ENCODE measurements around a stretch of chr14.

GRCh38 chr14:68230901-68231323 is 411.3 kb downstream of the RAD51B start:
- PRO-cap, result no peak

GRCh38 chr14:68246306-68247020 is 426.9 kb downstream of the RAD51B start:
- PRO-cap, result no peak

DNA sequence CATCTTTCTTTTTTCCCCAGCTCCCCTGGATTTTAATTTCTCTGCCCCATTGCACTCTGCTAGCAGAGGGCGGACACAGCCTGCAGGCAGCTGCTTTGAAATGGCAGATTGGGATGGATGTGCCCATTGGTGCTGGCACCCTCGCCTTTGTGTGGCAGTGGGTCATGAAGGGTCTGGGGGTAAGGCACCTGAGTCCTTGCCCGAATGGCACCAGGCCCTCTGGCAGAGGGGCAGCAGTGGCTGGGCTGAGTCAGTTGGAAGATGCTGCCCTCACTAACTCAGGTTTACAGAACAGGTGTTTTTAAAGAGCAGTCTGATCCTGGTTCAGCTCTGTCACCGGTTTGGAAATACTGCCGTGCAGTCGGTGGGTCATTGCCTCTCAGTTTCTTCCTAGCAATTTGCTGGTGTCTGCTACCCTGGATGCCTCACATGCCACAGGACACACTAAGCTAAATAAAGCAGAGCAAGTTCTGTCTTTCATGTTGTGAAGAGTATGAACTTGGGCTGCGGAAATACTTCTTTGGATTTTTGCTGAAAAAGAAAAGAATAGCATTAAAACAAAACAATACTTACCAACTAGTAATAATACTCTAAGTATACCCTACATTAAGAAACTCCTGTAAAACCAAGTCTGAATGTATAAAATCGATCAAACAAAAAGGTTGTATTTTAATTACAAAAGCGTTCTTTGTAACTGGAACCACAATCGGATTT is 429.4 kb downstream of the RAD51B start:
- PRO-cap, result no peak

GRCh38 chr14:68268018-68268561 is 448.5 kb downstream of the RAD51B start:
- PRO-cap, result no peak

- PRO-cap, result no peak
Measured at GRCh38 chr14:68385004-68385220, 408.0 kb downstream of the ZFP36L1 start.

GRCh38 chr14:68420224-68420654 is 372.6 kb downstream of the ZFP36L1 start:
- PRO-cap, result no peak

DNA sequence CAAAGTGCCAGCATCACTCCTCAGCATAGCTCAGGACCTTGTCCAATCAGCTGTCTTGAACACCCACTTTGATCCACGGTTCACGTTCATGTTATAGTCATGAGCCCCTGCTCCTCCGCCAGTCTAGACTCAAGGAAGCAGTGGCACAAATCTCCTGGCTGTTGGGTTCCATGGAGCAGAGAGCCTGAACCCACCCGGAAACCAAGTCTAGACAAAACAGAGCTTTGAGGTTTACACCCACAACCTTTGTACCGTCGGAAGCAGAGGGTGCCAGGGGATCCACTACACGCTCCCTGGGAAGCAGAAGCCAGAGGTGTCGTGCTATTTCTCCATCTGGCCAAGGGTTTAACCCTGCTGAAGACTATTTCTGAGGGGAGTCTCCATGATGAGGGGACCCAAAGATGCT is 285.1 kb downstream of the ZFP36L1 start:
- PRO-cap, result no peak

DNA sequence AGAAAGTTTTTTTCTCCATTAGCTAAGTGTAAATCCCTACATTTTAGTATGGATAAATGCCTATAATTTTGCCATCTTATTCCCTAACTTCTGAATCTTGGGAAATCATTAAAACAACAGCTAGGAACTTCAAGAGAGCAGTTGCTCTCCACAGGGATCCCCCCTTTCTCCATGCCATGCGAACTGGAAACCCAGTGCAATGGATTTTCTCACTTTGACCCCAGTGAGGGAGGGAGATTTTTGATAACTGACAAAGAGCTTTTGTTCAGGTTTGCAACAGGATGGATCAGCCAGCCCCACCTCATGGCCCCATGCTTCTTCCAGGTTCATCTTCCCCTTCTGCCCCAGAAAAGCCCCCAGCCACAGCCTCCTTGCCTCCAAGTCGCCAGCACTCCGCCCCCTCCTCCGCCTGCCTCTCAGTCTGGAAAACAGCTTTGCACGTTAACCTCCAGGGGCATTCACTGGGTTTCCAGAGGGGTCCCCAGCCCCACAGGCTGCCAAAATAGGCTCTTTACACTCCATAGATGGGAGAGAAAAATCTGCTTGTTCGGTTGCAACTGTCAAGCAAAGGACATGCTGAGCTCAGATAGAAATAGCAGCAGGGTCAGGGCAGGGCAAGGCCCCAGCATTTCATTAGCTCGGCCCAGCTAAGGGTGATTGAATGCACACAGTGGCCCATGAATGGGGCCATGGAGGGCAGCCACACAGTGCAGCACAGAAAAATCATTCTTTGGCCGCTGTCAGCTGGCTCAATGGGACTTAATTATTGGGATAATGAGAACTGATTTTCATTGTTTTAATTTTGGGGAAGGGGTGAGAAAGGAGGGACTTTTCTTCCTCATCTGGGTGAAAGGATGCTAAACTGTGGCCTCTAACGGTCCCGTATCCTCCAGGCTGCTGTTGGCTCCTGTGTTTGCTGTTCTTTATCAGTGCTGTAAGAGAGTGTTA is 253.6 kb downstream of the ZFP36L1 start:
- PRO-cap, result no peak

GRCh38 chr14:68577709-68578277 is 215.1 kb downstream of the ZFP36L1 start:
- PRO-cap, result no peak

DNA sequence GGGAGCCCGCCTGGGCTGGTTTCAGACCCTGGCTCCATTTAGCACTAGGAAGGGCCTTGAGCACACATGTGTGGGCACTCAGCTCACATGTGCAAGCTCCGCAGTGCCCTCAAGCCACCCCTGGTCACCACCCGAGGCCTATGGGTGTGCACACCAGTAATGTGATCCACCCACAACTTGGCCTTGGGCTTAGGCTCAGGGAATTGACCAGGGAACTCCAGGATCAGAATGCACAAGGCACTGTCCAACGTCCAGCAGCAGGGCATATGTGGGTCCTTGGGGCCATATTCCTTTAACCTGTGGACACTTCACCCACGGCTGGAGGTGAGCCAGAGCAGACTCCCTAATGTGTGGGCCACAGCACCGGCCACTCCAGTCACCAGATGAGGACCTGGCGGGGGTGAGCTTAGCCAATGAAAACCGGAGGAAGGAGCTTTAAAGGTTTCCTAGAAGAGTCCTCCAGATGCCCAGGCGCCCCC is 209.2 kb downstream of the ZFP36L1 start:
- PRO-cap, result no peak

GRCh38 chr14:68630454-68631168 is 162.3 kb downstream of the ZFP36L1 start:
- PRO-cap, result no peak

GRCh38 chr14:68631620-68632233 is 161.1 kb downstream of the ZFP36L1 start:
- PRO-cap, result no peak

DNA sequence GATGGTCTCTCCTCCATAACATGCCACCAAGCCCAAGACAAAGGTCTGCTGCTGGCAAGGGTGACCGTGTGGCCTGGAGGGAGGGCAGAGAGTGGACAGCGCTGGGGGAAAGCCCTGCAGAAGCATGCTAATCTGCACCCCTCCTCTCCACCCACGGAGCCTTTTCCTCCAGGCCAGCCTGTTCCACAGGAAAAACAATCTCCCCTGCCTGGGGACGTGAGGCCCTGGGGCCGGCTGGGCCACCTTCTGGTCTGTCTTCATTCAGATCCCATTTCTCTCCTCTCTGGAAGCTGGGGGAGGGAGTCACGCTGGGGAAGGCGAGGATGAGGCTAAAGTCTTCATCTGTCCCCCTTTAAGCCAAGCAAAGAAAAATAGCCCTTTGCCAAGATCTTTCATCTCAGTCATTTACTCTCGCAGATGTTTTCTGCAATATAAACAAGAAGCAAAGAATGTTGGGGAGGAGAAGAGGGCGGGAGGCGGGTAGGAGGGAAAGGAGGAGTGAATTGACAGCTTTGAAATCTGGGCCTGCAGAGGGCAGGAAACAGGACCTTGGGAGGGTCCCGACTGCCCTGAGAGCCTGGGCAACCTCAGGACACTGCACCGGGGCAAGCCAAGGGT is 133.8 kb downstream of the ZFP36L1 start:
- PRO-cap, result no peak

DNA sequence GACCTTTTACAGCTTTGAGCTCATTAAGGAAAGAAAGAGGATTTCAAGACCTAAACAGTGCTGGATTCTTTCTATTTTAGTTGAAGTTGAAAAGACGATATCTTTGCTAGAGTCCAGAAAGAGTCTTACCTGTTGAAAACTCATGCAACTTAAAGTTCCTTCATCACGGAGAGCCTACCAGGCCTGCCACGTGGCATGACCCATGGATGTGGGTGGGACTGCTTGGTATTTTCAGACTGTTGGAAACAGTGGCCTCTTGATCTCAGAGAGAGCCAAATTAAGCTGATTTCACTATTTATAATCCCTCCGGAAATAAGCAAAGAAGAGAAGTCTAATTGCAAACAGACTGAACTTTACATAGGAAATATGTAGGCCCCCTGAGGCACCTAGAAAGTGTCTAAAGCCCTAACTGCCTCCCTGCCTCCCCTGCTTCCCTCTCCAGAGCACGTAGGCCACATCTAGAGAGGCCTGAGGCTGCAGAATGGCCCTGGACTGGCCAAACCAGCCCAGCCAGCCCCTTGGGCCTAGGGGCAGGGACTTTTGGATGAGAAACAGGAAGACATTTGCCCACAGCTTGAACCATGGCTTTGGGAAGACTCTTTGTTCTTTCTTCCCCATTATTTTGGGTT is 123.8 kb downstream of the ZFP36L1 start:
- PRO-cap, result no peak

- PRO-cap, result no peak
Measured at GRCh38 chr14:68695281-68696118, 97.4 kb downstream of the ZFP36L1 start.

- PRO-cap, result no peak
Measured at GRCh38 chr14:68771648-68772269, 21.1 kb downstream of the ZFP36L1 start.

DNA sequence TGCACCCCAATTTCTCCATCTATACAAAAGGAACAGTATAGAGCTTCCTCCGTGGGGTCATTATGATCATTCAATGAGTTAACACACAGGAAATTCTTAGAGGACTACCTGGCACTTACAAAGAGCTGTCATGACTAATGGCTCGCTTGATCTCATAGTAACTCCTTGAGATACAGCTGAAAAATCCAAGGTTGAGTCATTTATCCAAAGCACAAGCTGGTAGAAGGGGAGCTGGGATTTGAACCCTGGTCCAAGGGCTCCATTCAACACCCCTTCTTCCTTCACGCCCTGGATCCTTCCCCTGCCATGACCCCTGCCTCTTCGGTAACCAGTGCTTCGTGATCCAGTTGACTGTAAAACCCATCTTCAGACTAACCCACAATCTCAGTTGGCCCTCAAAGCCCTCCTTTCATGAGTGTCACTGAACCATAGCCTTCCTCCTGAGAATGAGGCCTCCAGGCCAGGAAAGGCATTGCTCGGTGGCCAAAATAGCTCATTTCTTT is 7.9 kb downstream of the ZFP36L1 start:
- PRO-cap, result no peak

DNA sequence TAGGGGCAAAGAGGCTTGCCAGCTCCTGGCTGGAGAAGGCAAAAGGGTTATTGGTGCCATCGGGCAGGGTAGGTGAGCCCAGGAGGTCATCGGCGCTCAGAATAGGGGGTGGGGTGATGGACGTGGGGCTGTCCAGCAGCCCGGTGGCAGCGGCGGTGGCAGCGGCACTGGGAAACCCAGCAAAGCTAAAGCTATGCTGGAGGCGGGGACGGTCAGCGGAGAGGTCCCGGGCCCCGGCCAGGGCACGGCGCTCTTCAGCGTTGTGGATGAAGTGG is 3.2 kb downstream of the ZFP36L1 start:
- PRO-cap, result no peak

DNA sequence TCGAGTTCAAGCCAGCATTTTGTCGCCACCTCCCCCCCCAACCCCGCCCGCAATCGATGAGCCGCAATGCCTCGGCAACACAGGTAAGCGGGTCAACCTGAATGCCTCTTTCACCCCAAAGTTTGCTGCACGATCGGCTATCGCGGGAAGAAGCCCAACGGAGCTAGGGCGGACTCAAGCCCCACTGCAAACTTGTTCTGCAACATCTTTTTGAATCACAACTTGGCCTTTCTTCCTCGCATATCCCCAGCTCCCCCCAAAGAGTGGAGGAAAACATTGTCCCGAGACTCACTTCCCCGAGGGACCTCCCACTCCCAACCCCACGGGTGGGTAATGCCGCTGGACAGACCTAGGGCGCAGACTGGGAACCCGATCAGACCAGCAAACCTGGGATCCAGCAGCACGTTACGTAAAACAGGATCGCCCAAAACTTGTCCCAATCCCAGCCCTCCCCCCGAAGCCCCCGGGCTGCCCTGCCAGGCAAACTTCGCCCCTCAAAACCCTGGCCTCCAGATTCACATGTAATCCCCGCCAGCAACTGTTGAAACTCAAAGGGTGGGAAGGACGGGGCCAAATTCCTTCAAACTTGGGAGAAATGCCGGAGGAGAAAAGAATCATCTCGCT is 601 bp downstream of the ZFP36L1 start:
- PRO-cap, result no peak

DNA sequence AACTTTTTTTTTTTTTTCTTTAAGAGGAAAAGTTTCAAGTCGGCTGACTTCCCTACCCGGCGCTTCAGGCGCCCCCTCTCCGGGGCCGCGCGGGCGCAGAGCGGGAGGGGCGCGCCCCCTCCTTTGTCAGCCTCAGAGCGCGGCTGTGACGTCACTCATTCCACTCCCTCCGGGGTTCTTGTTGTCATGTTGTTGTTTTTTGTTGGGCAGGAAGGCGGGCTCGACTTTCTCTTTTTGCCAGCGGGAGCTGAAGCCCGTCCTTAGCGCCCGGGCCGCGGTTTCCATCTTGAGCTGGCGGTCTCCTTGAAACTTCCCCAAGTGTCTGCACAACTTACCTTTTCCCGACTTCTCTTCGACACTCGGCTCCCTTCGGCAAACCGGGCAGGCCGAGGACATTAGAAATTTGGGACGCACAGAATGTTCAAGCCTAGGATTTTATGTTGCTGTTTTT is 473 bp upstream of the ZFP36L1 start:
- PRO-cap, result bidirectional peak, plus-strand start at position 67 of the sequence, minus-strand start outside the sequence; unidirectional peak, plus-strand start at position 195 of the sequence

All from ascending aorta (tissue), 1 donor.